ENCODE data around the genes DNAAF5 and GET4.

GRCh38 chr7:100345-100730, 92.0 kb upstream of the FAM20C start:
- PRO-cap = unidirectional peak, minus-strand start at chr7:100498
- RAMPAGE, long total RNA, 4 experiments = no peak in any of the 4 experiments

DNA sequence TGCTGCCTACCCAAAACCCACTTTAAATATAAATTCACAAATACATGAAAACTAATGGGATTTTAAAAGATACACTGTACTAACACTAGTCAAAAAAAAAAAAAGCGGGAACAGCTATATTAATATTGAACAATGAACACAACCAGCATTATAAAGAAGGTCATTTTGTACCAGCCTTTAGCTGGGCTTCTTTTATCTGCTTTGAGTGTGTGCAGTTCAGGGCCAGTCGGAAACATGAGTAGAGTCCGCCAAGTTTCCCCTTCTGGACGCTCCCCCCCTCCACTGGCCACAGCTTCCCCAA, 77.3 kb upstream of the FAM20C start:
- PRO-cap = no peak
- RAMPAGE, long total RNA, 4 experiments = no peak in any of the 4 experiments

- PRO-cap = no peak
- RAMPAGE, long total RNA, 4 experiments = no peak in any of the 4 experiments
These were observed 5.2 kb upstream of the FAM20C start for GRCh38 chr7:187047-187713.

GRCh38 chr7:200838-201256, 8.5 kb downstream of the FAM20C start:
- PRO-cap = no peak
- RAMPAGE, long total RNA, 4 experiments = no peak in any of the 4 experiments

GRCh38 chr7:219652-220398, 27.5 kb downstream of the FAM20C start:
- PRO-cap = no peak
- RAMPAGE, long total RNA, 4 experiments = no peak in any of the 4 experiments

DNA sequence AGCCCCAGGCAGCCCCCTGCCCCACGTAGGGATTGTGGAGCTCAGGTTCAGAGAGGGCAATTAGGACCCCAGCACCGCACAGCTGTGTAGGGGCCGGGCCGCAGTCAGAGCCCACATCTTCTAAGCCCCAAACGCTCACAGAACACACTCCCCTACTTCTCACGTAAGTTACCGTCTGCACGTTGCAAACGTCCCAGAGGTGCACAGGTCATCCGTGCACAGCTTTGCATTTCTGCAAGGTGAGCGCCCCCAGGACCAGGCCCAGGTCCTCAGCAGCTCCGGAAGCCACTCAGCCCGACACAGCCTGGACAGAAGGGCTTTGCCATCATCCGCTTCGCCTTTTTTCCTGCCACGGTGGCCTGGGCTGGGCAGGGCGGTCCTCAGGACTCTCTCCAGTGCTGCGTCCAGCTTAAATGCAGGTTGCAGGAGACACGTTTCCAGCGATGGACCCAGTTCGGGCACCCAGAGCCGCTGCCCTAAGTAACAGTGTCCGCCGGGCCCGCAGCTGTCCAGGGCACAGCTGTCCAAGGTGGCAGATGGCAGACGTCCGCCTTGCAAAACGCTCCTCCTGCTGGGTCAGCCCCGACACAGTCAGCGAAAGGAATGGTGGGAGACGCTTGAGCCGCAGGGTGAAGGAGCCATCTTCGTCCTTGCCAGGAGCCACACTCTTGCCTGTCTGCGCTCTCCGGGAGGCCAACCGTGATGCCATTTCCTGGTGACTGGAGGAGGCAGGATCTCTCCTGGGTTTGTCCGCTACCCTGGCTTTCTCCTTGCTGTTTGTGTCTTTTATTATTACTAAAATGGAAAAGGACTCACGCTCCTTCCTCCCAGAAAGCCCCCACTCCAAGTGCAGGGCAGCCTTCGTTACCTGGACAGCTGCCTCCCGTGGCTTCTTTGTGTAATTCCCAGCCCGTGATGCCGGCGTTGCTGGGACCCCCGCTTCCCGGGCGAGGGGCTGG, 37.0 kb upstream of the FOXL3 start:
- PRO-cap = no peak
- RAMPAGE, long total RNA, 4 experiments = no peak in any of the 4 experiments

DNA sequence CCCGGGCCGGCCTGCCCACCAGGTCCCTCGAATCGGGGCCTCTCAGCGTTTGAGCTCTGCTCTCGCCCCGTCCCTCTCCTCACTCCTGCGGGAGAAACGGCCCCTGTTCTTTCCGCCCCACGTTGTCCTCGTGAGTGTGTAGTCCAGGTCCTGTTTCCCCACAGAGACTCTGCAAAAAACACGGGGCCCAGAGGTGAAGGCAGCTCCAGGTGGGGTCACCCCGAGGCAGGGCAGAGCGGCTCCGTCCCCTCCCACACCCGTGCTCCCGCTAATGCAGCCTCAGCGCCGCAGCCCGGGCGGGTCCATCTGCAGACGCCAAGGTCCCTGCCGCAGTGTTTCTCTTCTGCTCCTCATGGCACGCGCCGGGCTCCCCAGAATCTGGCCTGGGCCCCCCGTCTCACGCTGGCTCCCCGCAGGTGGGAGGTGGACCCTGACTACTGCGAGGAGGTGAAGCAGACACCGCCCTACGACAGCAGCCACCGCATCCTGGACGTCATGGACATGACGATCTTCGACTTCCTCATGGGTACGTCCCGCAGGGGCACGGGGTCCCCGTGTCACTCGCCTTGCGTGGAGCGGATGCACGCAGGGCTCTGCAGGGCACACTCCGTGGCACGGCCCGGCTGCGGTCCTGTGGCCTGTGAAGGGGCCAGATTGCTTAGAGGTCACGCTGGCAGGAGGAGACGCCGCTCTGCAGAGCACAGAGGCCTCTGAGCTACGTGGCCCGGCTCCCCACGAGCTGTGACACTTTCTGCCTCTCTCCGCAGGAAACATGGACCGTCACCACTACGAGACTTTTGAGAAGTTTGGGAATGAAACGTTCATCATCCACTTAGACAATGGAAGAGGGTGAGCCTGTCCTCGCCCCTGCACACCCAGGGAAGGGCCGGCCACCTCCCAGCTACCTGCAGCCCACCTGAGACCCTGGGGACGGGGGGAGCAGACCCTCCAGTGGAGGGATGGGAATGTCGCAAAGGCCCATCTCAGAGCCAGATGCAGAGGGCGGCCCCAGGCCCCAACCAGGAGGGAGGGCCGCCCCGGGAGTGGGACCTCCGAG, 33.4 kb upstream of the FOXL3 start:
- PRO-cap = no peak
- RAMPAGE, long total RNA, 4 experiments = no peak in any of the 4 experiments

GRCh38 chr7:318291-319522, 28.7 kb downstream of the FOXL3 start:
- PRO-cap = no peak
- RAMPAGE, long total RNA, 4 experiments = no peak in any of the 4 experiments

GRCh38 chr7:424785-425608, 94.6 kb downstream of the PDGFA start:
- PRO-cap = bidirectional peak, plus-strand start at chr7:425349, minus-strand start at chr7:425231
- RAMPAGE, long total RNA, 4 experiments = start-site peak on the plus strand in 1 of 4 experiments, at chr7:425437-425470 at its widest, 18 reads per replicate

DNA sequence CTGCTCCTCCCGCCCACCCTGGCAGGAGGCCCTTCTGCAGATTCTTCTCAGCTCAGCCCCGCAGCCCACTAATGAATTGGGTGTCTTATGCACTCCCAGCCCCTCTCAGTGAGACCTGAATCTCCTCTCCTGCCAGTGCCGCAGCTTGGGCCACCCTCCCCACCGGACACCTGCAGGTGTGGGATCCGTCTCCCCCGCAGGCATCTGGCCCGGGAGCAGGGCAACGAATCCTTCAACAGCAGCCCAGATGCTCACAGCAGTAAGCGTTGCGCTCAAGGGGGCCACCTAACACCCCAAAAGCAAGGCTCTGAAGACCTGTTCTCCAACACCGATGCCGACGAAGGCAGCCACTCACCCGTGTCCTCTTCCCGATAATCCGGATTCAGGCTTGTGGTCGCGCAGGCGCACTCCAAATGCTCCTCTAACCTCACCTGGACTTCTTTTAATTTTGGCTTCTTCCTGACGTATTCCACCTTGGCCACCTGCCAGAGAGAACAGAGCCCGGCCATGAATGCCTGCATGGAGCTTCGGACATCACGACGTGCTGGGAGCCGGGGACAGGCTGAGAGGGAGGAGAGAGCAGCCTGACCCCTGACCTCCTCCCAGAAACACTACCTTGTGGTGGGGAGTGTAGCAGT, 18.8 kb downstream of the PDGFA start:
- PRO-cap = no peak
- RAMPAGE, long total RNA, 4 experiments = no peak in any of the 4 experiments

GRCh38 chr7:511901-512566, 7.6 kb downstream of the PDGFA start:
- PRO-cap = no peak
- RAMPAGE, long total RNA, 4 experiments = no peak in any of the 4 experiments

- PRO-cap = no peak
- RAMPAGE, long total RNA, 4 experiments = no peak in any of the 4 experiments
These were observed 88.7 kb upstream of the PDGFA start for GRCh38 chr7:608367-608717.

DNA sequence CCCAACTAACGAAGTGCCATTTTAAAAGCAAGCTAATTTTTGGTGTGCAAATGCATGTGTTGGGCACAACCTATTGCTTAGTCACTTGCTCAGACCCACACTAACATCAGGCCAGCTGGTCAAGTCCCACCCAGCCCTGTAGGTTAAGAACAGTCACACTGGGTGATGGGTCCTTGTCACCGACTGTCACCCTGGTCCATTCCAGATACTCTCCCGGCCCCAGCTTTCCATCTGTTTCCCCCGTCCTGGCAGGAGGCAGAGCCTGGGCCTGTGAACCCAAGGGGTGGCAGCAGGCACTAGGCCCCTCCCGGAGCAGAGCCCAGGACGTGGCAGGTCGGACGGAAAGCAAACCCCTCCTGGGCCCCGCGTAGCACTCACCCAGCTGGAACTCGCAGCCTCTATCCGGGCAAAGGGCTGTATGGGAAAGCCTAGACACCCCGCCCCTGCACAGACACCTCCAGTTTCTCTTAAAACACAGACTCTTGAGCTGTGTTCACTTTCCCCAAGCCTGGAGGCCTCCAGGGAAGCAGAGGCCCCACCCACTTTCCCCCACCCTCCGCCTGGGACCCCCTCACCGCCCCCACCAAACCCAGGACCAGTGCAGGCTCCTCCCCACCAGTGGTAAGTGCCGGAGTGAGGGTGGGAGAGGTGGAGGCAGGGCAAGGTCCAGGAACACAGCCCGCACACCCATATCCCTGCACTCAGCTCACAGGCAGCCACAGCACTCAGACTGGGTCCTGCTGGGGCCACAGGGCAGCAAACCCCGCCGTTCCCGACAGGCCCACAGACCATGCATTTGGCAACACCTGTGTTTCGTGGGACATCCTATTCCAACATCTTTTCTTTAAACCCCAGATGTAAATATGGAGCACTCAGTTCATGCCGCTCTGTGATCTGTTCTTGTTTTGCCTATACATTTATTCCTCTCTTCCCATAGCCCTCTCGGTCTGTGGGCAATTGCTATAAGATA, 98.1 kb upstream of the PDGFA start:
- PRO-cap = no peak
- RAMPAGE, long total RNA, 4 experiments = no peak in any of the 4 experiments

GRCh38 chr7:699054-699793, 27.3 kb upstream of the DNAAF5 start:
- PRO-cap = no peak
- RAMPAGE, long total RNA, 4 experiments = no peak in any of the 4 experiments

DNA sequence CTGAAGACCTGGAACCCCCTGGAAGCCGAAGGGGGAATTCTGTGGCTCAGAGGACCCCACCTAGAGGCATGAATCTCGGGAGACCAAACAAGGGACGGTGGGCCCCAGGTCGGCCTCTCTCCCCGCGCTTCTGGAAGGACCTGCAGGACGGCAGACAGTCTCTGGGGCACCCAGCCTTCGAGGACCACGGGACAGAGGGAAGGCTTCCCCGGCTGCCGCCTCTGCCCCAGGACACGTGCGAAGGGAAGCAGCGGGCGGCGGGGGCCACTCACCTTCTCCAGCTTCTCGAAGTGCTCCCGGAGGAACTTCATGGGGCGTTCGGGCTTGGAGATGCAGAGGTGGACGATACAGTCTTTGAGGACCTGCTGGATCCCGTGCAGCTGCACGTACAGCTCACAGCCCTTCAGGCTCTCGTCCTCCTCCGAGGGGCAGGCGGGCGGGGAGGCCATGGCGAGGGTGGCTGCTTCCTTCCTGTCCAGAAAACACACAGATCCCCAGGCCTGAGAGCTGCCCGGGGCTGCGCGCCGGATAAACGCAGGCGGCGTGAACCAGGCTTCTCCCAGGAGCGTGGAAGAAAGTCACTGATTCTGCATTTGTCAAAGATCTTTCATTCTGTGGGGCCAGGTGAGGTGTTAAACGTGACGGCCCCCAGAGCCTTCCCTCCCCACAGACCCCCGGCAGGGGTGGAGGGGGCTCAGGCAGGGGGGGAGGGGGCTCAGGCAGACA, 15.3 kb upstream of the DNAAF5 start:
- PRO-cap = unidirectional peak, plus-strand start at position 431 of the sequence
- RAMPAGE, long total RNA, 4 experiments = start-site peak on the minus strand in 2 of 4 experiments, centred at positions 406 to 435 of the sequence, 23 to 42 reads per replicate

GRCh38 chr7:726416-726834, at the start of gene DNAAF5:
Gene DNAAF5, plus strand, starts transcription at chr7:726699.
- PRO-cap = bidirectional peak, plus-strand start at chr7:726699, minus-strand start at chr7:726653
- RAMPAGE, long total RNA, 4 experiments = no peak in any of the 4 experiments

DNA sequence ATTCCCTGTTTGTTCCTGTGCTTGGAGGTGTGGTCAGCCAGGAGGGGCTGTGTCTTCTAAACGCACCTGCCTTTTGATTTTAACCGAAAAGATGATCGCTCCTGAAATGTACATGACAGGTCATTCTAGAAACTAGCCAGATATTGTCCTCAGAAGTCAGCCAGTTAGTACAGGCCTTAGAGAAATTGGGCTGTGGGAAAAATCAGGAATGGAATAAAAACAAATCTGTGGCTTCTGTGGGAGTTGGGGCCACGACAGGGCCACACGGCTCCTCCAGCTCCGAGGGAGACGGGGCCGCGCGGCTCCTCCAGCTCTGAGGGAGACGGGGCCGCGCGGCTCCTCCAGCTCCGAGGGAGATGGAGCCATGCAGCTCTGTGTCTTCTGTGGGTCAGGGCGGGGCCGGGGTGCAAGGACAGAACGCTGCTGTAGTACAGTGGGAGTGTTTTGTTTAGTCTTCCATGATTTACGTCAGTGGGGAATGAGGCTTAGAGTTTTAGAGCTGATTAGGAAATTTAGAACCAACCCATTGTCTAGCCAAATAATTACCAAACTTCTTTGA, 32.8 kb upstream of the PRKAR1B start:
- PRO-cap = no peak
- RAMPAGE, long total RNA, 4 experiments = no peak in any of the 4 experiments

DNA sequence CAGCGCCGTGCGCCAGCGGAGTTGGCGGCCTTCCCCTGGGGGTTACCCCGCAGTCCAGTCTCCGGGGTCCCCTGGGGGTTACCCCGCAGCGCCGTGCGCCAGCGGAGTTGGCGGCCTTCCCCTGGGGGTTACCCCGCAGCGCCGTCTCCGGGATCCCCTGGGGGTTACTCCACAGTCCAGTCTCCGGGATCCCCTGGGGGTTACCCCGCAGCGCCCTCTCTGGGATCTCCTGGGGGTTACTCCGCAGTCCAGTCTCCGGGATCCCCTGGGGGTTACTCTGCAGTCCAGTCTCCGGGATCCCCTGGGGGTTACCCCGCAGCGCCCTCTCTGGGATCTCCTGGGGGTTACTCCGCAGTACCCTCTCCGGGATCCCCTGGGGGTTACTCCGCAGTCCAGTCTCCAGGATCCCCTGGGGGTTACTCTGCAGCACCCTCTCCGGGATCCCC, 15.5 kb downstream of the SUN1 start:
- PRO-cap = no peak
- RAMPAGE, long total RNA, 4 experiments = no peak in any of the 4 experiments

DNA sequence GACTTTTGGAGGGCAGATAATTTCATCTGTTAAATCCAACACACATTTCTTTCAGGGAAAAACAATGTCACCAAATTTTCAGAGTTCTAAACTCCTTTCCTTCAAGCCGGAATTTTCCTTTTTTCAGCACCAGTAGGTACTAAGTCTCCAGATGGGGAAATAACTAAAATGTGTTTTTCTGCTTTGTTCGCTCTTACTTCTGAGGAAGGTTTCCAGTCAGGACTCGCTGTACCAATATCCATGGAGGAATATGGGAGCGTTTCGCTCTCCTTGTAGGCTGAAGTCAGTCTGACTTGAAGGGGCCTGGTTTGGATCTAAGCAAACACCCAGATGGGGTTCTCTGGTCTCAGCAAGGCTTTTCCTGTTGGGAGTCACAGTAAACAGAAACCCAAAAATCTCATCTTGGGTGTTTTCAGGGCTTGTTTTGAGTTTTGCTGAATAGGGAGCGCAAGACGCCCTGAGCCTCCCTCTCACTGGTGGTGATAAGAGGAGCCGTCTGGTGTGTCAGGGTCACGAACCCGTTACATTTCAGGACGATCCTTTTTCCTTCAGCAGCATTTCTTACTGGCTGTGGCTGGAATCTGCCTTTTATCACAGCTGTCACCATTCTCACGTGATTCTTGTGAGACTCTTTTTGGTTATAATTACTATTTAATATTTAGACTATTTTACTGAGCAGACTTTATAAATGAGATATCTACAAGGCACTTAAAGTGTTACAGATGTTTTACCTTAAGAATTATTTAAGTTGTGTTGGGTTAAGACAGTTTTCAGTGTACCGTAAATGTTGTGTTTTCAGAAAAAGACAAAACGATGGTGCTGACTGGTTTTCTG, 2.4 kb upstream of the GET4 start:
- PRO-cap = no peak
- RAMPAGE, long total RNA, 4 experiments = no peak in any of the 4 experiments

DNA sequence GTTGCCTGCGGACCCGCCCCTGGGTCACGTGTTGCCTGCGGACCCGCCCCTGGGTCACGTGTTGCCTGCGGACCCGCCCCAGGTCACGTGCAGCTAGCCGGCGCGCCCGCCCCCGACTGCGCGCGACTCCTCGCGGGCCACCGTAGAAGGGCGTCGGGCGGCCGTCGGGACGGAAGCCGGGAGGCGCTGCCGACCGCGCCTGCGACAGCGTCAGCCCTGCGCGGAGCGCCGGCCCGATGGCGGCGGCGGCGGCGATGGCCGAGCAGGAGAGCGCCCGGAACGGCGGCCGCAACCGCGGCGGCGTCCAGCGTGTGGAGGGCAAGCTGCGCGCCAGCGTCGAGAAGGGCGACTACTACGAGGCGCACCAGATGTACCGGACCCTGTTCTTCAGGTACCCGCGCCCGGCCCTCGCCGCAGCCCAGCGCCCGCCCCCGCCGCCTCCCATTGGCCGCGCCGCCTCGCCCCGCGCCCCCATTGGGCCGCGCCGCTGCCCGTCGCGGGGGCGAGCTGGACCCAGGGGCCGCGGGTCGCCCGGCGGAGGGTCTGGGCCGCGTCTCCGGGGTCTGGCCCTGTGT, at the start of gene GET4:
Gene GET4, plus strand, starts transcription at position 145 of the 575 bp plus-strand sequence.
- PRO-cap = bidirectional peak, plus-strand start at position 145 of the sequence, minus-strand start outside the sequence; bidirectional peak, plus-strand start at position 516 of the sequence, minus-strand start at position 423 of the sequence
- RAMPAGE, long total RNA, 4 experiments = no peak in any of the 4 experiments